Brain (tissue), 1 donor: ENCODE measurements around a stretch of chr14.

DNA sequence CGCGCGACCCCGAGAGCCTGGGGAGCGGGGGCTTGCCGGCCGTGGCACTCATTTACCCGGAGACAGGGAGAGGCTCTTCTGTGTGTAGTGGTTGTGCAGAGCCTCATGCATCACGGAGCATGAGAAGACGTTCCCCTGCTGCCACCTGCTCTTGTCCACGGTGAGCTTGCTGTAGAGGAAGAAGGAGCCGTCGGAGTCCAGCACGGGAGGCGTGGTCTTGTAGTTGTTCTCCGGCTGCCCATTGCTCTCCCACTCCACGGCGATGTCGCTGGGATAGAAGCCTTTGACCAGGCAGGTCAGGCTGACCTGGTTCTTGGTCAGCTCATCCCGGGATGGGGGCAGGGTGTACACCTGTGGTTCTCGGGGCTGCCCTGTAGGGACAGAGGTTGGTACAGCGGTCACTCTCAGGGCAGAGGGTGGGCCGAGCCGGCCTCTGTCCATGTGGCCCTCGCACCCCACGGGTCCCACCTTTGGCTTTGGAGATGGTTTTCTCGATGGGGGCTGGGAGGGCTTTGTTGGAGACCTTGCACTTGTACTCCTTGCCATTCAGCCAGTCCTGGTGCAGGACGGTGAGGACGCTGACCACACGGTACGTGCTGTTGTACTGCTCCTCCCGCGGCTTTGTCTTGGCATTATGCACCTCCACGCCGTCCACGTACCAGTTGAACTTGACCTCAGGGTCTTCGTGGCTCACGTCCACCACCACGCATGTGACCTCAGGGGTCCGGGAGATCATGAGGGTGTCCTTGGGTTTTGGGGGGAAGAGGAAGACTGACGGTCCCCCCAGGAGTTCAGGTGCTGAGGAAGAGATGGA lies 215.2 kb downstream of the TMEM121 start:
- RRBS = no CpG with 5 or more reads among the region's 41 CpGs

DNA sequence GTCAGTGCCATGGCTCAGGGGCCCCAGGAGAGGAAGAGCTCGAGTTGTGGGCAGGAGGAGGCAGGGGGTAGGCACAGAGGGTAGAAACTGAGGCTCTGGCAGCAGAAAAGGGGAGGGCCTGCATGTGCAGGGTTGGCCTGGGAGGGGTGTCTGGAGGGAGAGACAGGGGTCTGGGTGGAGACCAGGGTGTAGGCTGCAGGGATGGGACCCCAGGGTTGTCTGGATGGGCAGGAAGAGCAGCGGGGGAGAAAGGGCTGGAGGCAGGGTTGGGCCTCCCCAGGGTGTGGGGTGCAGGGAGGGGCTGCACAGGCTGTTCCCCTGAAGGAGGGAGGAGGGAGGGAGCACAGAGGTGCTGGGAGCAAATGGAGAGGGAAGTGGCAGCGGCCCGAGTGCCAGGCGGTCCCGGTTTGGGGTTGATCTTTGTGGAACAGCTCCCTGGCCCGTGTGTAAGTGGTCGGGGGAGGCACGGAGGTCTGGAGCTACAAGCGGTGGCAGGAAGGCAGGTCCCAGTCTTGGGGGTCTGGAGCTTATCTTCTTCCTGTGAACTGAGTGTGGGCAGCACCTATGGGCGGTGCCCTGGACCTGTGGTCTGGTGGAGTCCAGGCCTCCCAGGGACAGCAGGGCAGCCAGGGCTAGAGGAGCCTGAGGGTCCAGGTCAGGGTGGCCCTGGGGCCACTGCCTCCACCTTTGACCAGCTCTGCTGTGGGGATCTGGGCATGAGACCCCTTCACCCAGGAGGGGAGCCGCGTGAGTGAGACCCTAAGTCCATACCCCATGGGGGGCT lies 391.6 kb downstream of the TMEM121 start:
- RRBS = no CpG with 5 or more reads among the region's 13 CpGs

- RRBS = no CpG with 5 or more reads among the region's 16 CpGs
Measured at GRCh38 chr14:105944826-105945324, 418.5 kb downstream of the TMEM121 start.

GRCh38 chr14:105986706-105987289 lies 460.4 kb downstream of the TMEM121 start:
- RRBS = no CpG with 5 or more reads among the region's 4 CpGs

DNA sequence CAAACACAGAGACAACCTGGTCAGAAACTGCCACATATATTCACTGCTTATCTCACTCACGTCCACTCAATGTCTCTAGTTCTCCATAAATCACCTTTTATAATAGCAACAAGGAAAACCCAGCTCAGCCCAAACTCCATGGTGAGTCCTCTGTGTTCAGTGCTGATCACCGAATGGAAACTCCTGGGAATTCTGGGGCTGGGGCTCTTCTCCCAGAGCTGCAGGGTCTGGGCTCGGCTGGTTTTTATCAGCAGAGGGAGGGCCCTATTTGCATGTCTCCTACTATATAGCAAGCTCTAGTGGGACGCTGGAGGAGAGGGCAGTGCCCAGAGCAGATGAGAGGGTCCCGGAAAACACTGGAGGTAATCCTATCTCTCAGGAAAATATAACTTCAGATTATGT lies 590.6 kb downstream of the TMEM121 start:
- RRBS = no CpG with 5 or more reads among the region's 5 CpGs

GRCh38 chr14:106506812-106507695 lies 980.7 kb downstream of the TMEM121 start:
- RRBS = 94% methylated on average over 4 of the region's 11 CpGs

GRCh38 chr14:106592960-106593366 lies 1066.6 kb downstream of the TMEM121 start:
- RRBS = no CpG with 5 or more reads among the region's 7 CpGs

DNA sequence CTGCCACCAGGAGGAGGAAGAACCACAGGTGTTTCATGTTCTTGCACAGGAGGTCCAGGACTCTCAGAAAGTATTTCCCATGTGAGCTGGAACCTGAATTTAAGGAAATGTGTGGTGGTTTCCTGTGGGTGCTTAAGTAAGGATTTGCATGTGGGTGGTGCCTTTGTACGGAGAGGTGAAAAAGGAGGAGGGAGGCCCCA lies 1113.0 kb downstream of the TMEM121 start:
- RRBS = no CpG with 5 or more reads among the region's 1 CpG

- RRBS = no CpG with 5 or more reads among the region's 13 CpGs
Measured at GRCh38 chr14:106843737-106844312, 1317.4 kb downstream of the TMEM121 start.